RPMI7951 (cell line): ENCODE data around the genes NSMCE1, XPO6 and SGF29.

GRCh38 chr16:25110291-25110720, 1.2 kb upstream of the LCMT1 start:
- RAMPAGE, long total RNA, result no peak

- RAMPAGE, long total RNA, result no peak
Observed at GRCh38 chr16:25118259-25118972, 6.9 kb downstream of the LCMT1 start.

DNA sequence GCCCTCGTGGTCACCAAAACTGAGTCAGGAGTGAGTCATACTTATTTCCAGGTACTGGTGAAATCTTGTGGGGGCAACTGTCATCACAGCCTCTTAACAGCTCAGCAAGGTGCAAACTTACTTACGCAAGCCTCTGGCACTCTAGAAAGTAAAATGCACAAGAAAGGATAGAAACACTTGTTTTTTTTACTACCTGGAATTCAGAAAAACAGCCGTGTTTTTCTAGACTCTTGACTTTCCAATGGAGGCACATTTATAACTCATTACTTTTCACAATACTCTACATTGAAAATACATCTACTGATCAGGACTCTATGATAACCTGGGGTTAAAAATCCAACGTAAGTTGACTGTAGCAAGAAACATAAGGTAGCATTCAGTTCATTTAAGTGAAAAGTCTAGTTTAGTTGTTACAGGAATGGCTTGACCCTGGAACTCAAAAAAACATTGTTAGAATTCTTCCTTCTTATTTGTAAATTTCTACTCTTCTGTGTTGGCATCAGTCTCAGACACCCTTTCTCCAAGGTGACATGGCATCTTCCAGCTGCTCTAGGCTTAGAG, 468.3 kb upstream of the C16orf82 start:
- RAMPAGE, long total RNA, result no peak

- RAMPAGE, long total RNA, result no peak
Observed at GRCh38 chr16:26614390-26614788, 452.3 kb upstream of the C16orf82 start.

DNA sequence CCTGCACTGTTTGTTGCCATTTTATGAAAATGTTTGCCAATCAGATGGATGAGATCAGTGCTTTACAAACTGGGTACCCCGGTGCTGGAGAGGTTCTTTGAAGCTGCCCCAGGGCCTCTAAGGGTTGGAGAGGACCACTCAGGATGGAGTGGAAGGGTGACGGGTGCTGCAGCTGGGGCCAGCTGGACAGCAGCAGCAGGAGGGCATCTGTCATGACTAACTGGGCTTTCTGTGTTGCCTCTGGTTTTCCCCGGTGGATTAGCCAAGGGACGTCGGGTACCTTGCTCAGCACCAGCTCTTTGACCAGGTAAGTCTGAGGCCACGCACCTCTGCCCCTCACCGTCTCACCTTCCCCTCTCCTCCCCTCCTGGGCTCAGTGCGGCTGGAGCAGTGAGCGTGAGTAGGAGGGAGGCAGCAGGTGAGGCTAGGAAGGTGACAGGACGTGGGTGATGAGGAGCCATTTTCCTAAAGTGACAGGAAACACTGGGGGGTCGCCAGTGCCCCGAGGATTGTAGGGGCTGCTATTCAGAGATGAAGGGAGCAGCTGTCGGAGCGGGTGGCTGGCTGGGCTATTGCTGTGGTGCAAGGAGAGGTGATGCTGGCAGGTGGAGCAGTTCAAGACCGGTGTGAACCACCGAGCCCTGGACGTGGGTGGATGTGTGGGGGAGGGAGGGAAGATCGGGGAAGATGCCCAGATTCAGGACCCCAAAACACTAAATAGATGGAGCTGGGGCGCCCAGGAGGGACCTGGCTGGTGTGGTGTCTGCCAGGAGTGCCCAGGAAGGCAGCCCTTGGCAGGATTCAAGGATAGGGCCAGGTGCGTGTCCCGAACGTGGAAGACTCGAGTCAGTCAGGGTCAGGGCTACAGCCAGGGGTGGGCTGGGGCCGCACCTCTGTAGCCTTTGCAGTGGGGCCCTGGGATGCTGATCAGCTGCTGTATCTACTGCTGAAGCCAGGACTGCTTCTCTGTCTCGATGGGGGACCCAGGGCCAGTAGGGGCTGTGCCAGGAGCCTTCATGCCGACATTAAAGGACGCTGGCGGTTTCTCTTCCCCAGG, 12.7 kb downstream of the KDM8 start:
- RAMPAGE, long total RNA, result no peak

DNA sequence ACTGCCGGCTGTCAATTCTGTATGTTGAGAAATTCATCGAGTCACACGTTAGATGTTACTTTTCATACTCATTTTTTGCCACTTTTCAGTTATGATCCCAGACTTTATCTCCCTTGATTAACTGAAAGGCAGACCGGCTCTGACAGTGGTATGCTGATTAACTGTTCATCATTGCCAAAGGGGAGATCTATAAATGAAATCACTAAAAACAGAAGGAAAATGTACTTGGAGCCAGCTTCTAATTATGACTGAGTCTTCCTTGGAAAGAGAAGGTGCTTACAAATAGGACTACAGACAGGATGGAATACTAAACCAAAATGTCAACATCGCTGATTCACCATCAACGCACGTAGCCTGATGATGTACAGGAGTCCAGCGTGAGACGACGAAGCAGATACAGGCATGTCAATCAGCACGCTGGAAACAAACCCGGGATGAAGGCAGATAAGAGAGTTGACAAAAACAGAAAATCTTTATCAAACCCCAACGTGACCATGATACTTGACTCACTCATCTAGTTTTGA, 22.8 kb downstream of the NSMCE1 start:
- RAMPAGE, long total RNA, result no peak

DNA sequence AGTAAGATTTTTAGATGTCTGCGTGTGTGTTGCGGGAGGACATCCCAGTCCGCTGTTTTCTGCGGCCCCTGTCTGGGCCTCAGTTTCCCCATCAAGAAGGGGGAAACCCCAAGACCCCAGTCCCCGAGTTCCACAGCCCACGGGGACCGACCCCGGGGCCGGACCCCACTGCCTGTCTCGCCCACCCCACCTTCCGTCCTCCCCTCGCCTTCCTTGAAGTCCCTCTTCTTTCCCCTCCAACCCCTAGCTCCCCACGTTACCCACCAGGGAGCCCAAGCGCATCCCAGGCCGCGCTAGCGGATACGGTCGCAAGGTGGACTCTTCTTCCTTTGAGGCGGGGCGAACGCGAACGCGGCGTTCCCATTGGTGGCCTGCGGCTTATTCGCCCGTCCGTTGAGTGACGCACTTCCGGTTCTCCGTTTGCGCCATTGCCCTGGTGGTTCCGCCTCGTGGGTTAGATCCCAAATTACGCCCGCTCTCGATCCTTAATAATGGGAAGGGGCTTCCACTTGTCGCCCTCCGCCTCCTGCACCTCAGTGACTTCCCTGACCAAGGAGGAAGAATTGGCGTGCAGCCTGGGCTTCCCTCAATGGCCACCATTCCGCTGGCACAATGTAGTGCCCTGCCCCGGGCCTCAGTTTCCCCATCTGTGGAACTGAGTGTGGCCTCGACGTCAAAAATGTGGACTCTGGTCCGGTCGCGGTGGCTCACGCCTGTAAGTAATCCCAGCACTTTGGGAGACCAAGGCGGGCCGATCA, at the start of gene NSMCE1:
NSMCE1 (minus strand) TSS at position 331 of the 758 bp plus-strand sequence.
- RAMPAGE, long total RNA, result start-site peak on the minus strand centred at position 300 of the sequence, 21 bp wide, 103 and 47 reads in 2 replicates

DNA sequence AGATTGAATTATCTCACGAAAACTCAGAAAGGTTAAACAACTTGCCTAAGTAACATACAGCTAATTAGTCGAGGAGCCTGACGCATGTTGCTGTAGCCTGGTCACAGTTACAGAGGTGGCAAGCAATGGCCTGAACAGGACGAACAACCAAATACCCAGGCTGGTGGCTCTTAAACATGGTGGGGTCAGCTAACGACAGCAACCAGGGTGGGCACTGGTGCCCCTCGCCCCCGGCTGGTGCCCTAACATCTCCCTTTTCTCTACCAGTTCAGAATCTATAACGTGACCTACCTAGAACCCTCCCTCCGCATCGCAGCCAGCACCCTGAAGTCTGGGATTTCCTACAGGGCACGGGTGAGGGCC, 38.5 kb downstream of the IL4R start:
- RAMPAGE, long total RNA, result no peak

GRCh38 chr16:27575423-27575944, 25.5 kb downstream of the KATNIP start:
- RAMPAGE, long total RNA, result no peak

- RAMPAGE, long total RNA, result no peak
Observed at GRCh38 chr16:27718104-27718609, 168.2 kb downstream of the KATNIP start.

- RAMPAGE, long total RNA, result no peak
Observed at GRCh38 chr16:28107272-28107895, 43.9 kb upstream of the GSG1L start.

- RAMPAGE, long total RNA, result no peak
Observed at GRCh38 chr16:28111599-28112565, 48.4 kb upstream of the GSG1L start.

DNA sequence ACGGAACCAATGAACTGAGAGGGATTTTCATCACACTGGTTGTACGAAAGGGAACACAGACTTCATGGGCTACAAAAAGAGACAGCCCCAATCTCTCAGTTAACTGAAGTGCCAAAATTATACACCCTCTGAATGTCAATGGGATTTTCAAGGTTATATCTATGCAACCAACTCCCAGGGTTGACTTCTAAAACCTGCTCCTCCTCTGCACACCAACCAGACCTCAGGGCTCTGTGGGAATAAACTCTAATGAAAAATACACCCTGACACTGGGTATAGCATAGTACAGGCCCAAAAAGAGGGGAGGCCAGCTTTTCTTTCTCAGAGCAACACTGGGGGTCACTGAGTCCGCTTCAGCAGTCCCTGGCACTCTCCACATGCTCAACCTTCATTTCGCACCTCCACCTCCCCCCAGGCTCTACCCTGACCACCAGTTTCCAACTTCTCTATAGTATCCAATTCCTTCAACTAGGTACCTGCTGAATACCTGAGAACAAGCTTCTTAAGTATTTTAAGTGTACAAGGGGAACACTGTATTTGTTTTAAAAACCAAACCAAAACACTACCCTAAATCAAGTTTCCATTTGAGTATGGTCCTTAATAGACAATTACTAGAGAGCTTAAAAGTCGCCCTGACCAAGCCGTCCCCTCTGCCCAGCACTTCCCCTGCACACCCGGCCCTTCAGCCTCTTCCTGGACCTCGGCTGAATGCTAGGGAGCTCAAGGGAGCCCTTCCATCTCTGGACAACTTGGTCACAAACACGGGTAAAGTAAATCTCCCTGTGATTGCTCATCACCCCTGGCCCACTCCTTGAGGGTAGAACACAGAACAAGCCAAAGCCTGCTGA, 64.7 kb upstream of the GSG1L start:
- RAMPAGE, long total RNA, result no peak

DNA sequence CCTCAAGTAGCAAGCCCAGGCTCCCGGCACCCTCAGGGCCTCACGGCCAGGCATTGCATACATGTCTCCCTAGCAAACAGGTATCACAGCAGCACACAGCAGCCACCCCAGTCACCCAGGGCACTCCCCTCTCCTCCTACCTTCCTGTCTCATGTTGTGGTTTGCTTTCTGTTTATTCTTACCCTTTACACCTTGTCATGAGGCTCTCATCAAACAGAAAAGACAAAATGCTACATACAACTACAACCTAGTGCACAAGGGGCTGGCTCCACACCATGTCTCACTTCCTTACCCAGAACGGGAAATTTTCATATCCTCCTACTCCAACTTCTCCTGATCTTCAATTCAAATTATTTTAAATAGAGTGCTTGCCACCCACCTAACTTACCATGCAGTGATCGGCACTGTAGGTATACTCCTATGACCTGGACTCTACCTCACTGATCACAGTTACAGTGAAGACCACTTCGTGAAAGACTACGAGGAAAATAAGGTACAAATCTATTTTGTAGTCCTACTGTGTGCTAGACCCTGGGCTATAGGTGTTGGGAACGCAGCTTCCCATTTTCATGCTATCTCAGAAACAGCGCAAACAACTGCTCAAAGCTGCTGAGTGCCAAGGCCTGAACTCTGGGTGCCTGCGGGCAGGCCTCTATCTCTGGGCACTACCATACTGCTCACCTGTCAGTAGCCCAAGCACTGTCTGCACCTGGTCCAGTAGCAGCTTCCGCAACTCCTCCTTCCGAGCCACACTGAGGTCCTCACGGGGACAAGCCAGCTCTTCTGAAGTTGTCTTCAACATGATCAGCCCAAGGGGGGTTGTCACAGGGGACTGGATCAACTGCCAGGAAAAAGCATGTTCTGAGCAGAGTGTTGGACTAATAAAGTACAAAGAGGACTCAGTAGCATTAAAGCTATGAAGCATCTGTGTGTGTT, 42.4 kb downstream of the XPO6 start:
- RAMPAGE, long total RNA, result no peak

DNA sequence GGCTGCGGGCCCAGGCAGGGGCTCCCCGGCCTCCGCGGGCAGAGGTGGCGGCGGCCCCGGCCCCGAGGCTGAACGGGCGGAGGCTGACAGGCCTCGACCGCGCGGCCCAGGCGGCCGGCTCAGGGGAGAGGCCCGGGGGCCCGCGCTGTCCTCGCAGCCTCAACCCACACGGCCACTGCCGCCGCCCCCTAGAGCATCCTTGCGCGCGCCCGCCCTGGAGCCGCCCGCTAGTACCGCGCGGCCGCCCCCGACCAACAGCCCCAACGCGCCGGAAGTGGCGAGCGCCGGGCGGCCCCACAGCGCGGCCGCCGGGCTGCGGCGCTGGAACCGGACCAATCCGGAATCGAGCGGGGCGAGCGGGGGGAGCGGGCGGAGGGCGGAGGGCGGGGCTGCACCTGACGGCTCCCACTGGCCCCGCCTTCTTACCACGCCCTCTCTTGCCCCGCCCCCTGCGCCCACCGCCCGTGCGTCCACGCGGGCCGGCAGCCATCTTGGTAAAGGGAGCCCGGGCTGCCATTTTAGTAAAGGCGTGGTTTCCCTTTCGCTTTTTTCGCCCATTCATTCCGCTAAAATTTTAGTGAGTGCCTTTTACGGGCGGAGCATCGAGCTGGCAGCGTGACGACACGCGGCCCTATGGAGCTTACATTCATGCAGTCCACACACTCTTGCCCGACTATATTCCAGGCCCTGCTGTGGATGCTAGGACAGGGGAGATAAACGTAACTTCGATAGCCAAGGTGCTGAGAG, at the start of gene XPO6:
XPO6 (minus strand) TSS at position 276 of the 747 bp plus-strand sequence.
- RAMPAGE, long total RNA, result no peak

DNA sequence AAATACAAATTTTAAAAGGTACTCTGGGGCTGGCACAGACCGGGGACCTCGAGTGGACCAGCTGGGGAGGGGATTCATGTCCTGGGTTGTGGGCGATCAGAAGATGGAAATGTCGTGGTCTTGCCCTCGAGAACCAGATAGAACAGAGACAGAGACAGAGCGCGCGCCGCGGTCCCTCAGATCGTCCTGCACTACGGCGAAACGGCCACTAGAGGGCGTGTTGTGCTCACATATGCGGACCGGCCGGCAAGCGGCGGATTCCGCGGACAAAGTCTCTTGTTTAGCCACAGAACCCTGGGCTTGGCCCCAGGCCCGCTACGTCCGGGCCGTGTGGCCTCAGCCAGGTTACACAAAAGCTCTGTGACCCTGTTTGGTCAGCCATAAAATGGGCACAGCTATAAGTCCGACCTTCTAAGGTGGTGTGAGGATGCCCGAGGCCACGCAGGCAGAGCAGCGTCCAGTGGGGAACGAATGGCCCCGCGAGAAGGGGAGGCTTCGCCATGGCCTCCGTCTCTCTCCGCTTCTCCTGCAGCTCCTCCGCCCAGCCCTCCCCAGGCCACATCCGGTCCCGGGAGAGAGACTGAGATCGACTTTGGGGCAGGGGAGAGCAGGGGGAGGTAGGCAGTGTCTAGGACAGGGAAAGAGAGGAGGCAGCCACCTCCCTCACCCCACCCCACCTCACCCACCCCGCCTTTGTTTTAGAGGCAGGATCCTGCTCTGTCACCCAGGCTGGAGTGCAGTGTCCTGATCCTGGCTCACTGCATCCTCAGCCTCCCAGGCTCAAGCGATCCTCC, 14.5 kb upstream of the SBK1 start:
- RAMPAGE, long total RNA, result no peak

- RAMPAGE, long total RNA, result no peak
Observed at GRCh38 chr16:28311993-28312278, 19.6 kb downstream of the SBK1 start.

- RAMPAGE, long total RNA, result start-site peak on the plus strand at chr16:28553925-28553972, 31 and 39 reads in 2 replicates
Observed at GRCh38 chr16:28553473-28554651, at the start of gene SGF29. Gene SGF29, plus strand, starts transcription at chr16:28553920.

DNA sequence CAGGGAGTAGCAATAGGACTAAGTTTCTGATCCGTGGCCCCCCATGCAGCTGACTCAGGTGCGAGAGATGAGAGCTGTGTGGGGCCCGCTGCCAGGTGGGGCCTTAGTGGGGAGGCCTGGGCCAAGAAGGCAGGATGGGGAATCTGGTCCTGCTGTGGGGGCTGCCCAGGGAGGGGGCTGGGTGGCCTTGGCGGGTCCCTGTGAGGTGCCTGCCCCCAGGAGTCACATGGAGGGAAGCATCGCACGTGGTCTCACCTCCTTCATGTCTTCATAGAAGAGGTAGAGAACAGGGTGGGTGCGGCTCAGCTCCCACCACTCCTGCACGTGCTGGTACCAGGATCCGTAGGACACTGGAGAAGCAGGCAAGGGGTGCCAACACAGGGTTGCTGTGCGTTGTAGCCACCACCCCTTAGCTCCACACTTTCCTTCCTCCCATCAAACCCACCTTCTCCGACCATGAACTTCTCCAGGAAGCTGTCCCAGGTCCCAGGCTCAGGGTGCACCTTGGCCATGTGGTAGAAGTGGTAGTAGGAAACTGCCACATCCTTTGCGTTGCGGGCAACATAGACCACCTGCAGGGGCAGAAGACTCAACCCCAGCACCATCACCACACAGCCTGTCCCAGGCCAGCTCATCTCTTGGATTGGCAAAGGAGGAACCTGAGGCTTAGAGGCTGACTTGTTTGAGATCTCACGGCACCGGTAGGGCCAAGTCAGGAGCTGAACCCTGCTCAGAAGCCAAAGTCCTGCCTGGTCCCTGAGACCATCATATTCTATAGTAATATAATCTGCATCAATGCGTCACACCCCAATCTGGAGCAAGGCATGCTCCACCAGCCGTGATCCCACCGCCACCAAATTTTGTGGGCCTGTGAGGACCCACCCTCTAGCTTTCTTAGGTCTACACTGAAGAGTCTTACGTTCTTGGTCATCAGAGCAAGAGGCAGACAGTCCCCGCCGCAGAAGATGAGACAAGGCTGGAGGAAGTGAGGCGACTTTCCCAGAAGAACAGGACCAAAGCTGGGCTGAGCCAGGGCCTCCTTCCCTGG, 3.0 kb downstream of the SULT1A1 start:
- RAMPAGE, long total RNA, result no peak

GRCh38 chr16:28879375-28880520, 1.5 kb downstream of the ATP2A1 start:
- RAMPAGE, long total RNA, result start-site peak on the minus strand at chr16:28879889-28879919, 38 and 122 reads in 2 replicates